Natural killer cell (primary cell): ENCODE results near the genes SNX8 and CHST12.

GRCh38 chr7:1936274-1936962 lies 266.3 kb downstream of the ELFN1 start:
- PRO-cap = no peak

DNA sequence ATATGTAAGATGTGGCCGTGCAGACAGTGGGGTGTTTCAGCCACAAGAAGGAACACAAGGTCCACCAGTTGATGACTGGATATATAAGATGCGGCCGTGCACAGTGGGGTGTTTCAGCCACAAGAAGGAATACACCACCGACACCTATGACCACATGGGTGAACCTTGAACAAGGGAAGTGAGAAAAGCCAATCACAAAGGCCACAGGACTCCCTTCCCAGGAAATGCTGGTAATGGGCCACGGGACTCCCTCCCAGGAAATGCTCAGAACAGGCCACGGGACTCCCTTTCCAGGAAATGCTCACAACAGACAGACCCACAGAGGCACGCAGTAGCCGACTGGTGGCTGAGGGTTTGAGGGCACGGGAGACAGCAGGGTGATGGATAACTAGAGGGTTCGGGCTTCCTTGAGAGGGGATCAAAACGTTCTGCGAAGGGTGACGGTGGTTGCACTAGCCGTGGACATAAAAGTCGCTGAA lies 273.8 kb downstream of the ELFN1 start:
- PRO-cap = no peak

DNA sequence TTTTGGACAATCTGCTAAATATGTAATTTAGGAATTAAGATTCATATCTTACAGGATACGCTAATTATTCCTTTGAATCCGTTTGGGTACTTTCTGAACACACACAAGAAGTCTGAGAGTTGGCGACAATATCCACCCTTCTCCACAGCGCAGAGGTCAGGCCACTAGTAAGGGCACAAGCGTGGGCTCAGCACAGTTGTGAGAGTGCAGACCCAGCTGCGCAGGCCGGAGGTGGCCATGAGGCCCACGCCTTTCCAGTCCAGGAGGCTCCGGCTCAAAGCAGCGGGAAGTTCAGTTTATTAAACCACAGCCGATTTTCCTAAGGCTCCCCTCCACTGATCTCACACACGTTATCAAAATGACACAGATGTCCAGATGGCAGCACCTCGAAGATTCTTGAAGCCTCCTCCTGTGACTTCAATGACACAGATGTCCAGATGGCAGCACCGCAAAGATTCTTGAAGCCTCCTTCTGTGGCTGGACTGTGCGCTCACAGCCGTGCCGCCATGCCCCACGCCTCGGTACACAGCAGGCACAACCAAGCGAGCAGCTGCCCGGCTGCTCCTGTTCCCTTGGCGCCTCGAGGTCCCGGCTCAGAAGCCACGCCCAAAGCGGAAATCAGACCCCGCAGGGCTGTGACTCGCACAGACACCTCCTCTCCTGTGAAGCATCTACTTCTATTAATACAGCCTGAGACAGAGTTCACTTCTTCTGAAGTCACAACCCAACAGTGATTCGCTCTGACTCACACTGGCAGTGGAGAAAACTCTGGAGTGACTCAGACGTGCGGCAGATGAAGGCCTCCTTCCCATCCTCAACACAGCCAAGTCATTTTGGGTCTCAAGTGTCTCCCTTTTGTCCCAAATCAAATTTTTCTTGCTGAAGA lies 122.7 kb downstream of the MAD1L1 start:
- PRO-cap = no peak

DNA sequence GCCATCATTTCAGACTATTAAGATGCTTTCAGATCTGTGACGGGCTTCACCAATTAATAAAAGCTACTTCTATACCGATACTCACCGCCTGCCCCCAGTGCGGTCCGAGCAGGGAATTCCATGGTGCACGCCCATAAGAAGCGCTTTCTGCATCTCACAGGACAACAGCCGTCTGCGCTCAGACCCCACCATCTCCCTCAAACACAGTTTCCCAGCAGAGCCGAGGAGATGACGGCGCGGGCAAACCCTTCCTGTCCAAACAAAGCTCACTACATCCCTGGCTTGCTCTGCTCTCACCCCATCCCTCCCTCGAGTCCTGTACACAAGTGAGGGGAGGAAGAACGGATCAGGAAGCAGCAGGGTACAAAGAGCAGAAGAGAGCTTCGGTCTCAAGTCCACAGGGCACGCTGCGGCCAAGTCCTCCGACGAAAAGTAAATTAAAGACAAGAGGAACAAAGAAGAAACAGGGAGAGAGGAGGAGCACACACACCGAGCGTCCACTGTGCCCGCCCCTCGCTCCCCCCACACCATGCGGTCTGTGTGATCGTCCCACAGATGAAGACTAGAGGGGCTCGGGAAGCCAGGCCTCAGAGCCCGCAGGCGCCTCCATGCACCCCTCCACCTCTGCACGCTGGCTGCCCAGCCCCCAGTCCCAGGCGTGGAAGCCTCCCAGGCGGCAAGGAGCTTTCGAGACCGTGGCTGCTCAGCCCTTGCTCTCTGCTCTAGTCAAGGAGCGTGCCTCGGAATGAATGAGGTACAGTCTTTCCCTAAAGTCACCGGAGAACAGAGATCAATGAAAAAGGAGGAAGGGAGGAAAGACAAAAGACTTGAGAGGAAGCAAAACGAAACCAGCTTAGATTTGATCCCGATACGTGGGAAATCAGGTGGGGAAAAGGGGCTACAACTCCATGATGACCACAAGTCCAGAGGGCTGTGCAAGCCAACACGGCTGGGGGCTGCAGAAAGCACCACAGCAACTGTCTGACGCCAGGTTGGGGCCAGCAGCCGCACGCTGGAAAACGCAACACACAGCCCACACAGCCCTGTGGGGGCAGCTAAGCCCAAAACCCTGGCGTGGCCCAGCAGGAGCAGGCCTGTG lies 121.7 kb downstream of the MAD1L1 start:
- PRO-cap = no peak

- PRO-cap = no peak
Observed at GRCh38 chr7:2225399-2225969, 7.3 kb downstream of the MAD1L1 start.

DNA sequence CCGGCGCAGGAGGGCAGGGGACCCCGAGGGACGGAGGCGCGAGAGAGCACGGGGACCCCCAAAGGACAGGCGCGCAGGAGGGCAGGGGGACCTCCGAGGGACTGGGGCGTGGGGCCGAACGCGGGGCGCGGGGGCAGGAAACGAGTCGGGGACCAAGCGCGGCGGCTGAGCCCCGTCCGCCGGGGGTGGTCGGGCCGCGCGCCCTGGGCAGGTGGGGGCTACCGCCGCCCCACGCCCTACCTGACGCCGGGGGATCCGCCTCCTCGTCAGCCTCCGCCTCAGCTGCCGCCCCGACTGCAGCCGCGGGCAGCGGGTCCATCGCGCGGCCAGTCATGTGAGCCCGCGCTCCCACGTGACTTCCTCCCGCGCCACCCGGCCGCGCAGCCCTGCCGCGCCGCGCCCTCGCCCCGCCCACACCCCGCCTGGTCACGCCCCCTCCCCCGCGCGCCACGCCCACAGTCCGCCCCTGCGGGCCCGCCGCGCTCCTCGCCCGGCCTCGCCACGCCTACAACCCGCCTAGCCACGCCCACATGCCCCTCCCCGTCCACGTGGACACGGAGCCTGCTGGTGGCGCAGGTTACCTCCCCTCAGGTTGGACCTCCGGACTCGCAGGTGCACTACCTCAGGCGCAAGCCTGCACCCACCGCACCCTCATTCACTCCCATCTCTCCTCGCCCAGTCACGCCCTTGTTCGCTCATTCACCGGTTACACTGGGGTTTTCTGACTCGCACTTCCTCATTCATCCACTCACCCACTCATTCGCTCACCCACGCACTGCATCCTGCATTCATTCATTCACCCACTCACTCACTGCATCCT lies at the start of gene SNX8:
SNX8 (minus strand) TSS at position 354 of the 820 bp plus-strand sequence.
- PRO-cap = unidirectional peak, minus-strand start at position 296 of the sequence; unidirectional peak, minus-strand start at position 713 of the sequence

- PRO-cap = no peak
Observed at GRCh38 chr7:2364153-2364609, 9.6 kb downstream of the EIF3B start.

GRCh38 chr7:2368628-2369713 lies 14.3 kb downstream of the EIF3B start:
- PRO-cap = no peak

DNA sequence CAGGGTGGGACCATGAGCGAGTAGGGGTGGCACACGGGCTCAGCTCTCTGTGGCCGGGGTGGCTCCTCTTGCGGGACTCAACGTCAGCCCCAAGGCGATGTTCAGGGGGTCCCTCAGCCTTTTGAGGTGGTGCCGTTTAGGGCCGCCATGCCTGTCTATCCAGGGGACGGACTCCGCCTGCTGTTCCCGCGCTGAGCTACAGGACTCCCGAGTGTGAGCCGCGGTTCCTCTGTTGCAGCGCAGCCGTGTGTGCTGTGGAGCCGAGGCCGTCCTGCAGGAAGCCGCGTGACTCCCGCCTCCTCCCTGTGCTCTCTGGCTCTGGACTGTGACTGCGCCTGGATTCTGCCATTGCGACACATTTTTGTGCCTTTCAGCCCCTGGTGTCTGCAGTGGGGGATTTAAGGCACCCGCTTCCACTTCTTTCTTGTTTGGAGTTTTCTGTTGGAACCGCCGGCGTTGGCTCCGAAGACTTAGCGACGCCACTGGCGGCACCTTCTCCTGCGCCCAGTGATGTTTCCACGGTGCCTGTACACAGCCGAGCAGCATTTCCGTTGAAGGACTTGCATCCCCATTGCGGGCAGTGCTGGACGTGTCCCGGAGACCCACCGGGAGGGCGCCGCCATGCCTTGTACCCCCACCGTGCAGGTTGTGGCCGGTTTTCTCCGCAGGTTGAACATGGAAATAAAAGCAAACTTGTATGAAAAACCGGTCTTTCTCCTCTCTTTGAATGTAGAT lies 23.2 kb upstream of the CHST12 start:
- PRO-cap = no peak

DNA sequence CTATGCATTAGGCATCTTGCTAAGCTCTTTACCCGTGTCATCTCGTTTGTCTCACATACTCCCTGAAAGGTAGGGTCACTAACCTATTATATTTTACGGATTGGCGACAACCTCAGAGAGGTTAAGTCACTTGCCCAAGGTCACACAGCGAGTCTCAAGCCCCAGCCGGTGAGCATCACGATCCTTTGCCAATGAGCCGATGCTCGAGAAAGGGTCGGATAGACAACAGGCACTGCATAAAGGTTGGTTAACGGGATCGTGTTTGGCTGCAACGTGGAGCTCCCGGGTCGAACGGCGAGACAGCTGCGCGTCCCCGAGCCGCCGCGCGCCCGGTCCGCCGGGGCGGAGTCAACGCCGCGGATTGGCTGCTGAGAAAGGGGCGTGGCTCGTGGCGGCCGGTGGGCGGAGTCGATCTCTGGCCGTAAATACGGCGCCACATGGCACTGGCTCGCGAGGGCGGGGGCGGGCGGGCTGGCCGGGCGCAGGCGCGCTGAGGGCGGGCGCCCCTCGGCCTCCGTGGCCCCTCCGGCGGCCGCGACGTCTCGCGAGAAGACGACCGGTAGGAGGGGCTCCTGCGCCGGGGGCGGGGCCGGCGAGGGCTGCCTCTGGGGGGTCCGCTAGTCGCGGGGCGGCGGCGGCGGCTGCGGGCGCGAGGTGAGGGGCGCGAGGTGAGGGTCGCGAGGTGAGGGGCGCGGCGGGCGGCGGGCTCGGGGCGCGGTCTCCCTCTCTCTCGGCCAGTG lies at the start of gene CHST12:
CHST12 (plus strand) TSS at position 620 of the 740 bp plus-strand sequence.
- PRO-cap = bidirectional peak, plus-strand start at position 620 of the sequence, minus-strand start at position 293 of the sequence

GRCh38 chr7:2477585-2478257 lies 1.5 kb upstream of the GRIFIN start:
- PRO-cap = no peak

- PRO-cap = no peak
Observed at GRCh38 chr7:2498013-2498426, 21.6 kb upstream of the LFNG start.

DNA sequence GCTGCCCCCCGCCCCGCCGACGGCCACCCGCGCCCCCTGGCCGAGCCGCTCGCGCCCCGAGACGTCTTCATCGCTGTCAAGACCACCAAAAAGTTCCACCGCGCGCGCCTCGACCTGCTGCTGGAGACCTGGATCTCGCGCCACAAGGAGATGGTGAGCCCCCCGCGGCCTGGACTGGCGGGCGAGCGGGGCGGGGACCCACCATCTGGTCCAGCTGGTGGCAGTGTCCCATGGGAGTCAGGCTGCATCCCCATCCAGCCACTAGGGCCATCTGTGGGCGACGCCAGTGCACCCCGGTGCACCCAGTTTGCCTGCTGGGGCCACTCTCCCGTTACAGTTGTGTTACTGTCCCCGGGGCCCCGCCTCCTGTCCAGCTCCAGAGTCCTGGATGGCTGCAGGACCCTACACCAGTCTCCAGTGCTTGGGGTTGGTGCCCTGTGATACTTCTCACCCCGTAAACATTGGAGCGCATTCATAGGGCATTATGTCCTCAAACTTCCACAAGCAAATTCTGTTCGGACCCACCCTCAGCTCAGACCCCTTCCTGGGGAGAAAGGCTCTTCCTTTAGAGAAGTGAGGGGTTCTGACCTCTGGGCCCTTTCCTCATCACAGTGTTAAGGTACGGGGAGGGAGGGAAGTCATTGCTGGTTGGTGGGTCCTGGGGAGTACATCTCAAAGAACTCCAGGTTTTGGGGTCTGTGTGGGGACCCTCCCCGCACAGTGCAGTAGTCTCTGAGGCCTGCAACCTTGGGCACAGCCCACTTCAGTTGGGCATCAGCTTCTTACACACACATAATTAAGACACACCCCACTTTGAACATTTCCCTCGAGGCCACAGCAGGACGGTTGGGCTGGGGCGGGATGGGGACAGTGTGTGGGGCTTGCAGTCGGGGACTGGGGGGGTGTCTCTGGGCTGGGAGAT lies 828 bp downstream of the LFNG start:
- PRO-cap = bidirectional peak, plus-strand start at position 811 of the sequence, minus-strand start at position 755 of the sequence

GRCh38 chr7:2522750-2523359 lies 3.3 kb downstream of the LFNG start:
- PRO-cap = no peak

- PRO-cap = no peak
Observed at GRCh38 chr7:2525178-2525950, 5.8 kb downstream of the LFNG start.

DNA sequence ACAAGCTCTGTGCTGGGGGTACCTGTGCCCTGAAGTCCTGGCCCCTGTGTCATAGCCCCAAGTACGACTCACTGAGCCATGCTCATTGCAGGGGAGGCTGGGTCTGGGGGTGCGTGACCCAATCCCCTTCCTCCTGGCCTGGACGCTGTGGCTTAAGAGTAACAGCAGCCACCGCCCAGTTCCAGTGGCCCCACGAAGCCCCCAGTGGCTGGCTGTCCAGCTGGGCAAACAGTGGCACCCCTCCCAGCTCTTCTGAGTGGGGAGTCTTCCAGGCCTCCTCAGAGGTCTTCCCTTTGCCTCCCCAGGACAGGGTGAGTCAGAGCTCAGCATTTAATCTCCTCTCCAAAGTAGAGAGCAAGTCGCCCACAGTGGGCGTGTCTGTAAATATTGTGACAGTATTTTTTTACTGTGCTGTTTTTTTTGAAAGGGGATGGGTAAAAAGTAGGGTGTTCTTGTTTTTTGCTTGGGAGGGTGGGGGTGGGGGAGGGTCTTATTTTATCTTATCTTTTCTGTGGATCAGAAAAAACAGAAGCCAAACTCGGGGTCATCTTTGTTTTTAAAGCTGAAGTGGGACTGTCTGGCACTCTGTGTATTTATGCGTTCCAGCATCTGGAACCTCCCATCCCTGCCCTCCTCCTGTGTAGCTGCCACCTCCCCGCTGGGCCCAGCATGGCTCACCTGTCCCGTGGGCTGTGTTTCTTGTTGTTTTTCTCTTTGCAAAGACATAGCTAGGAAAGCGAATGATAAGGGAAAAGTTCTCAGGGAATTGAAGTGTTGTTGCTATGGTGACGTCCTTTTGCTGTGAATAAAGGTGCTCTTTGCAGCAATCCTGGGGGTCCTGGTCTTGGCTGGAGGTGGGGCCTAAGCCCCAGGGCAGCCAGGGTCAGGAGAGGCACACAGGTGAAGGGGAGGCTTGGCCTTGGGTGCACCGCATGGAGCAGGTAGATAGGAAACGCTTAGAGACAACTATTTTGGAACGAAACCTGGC lies 8.3 kb downstream of the LFNG start:
- PRO-cap = no peak

GRCh38 chr7:2531369-2532169 lies 12.0 kb downstream of the LFNG start:
- PRO-cap = no peak

GRCh38 chr7:2532252-2532873 lies 12.8 kb downstream of the LFNG start:
- PRO-cap = no peak

GRCh38 chr7:2541134-2541678 lies 14.1 kb downstream of the BRAT1 start:
- PRO-cap = no peak

DNA sequence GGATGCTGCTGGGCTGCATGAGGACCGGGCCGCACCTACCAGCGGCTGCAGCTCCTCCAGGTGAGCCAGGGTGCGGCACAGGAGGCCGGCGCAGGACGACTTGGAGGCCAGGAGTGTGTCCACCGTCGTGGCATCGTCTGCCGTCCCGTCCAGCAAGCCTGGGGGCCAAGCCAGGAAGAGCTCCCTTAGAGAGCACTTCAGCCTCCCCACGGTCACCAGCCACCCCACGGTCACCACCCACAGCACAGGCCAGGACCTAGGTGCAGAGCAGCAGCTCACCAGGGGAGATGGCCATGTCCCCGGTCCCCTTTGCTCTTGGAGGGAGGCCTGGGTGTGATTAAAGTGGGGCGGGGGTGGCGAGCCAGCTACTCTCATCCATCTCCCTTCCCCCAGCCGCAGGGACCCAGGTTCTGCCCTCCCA lies 13.6 kb downstream of the BRAT1 start:
- PRO-cap = no peak